Tongue (tissue), 2 donors: ENCODE results near the gene KIF3C.

- RAMPAGE, long total RNA = no peak
Observed at GRCh38 chr2:24258426-24259109, 83.7 kb downstream of the FAM228A start.

GRCh38 chr2:24403304-24403628 lies 42.9 kb upstream of the ITSN2 start:
- RAMPAGE, long total RNA = no peak

DNA sequence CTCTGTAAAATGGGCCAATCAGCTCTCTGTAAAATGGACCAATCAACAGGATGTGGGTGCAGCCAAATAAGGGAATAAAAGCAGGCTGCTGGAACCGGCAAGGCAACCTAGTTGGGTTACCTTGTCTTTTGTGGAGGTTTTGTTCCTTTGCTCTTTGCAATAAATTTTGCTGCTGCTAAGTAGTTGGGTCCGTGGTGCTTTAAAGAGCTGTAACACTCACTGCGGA lies 43.2 kb upstream of the ITSN2 start:
- RAMPAGE, long total RNA = no peak

DNA sequence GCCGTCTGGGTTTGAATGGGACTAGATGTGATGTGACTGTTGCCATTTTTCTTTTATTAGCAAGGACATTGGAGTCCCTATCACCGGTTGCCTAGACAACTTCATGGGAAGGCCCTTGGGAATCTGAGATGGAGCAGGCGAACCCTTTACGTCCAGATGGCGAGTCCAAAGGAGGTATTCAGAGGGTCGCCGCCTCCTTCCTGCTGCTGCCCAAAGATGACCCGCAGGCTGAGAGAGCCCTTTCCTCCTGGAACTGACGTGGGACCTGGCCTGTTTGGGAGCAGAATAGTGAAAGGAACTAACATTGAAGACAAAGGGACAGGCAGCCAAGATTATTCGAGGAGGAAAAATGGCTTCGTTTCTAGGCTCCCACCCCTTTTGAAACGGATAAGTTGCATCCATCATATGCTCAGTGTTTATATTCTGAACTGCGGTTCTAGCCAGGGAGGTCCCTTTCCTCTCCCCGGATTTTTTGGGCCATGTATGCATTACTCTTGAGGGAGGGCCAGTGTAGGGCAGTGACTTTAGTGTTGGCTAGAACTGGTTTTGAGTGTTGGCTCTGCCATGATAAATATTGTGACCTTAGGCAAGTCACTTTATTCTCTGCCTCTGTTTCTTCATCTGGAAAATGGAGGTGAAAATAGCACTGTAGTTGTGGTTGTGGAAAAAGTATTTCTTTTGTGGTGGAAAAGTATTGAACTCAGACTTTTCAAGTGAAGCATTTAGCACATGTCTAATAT lies 737 bp downstream of the CENPO start:
- RAMPAGE, long total RNA = no peak

DNA sequence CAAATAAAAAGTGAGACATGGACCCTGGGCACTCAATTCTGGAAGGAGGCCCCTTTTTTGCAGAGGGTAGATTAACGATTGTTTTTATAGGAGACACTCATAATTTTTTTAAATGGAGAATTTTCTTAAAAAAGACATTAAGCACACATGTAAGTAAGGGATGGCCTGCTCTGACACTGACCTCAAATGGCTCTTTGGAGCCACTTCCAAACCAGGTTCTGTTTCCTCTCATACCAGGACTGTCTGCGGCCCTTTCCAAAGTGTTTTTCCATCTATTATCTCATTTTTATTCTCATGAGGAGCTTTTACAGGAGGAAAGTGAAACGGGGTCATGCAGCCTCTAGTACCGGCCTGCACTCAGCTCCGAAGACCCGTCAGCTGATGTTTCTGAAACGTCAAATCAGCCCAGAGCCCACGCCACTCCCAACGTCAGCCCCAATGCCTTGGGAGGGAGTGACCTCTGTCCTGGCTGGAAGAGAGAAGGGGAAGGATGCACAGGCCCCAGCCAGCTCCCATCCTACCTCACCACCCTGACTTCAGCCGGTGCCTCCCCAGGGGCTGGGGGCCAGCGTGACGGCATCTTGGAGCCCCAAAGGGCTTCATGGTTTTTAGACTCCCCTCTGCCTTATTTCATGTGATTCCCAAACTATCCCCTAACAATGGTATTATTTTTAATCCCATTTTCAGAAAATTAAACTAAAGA lies 58.6 kb downstream of the ADCY3 start:
- RAMPAGE, long total RNA = no peak

DNA sequence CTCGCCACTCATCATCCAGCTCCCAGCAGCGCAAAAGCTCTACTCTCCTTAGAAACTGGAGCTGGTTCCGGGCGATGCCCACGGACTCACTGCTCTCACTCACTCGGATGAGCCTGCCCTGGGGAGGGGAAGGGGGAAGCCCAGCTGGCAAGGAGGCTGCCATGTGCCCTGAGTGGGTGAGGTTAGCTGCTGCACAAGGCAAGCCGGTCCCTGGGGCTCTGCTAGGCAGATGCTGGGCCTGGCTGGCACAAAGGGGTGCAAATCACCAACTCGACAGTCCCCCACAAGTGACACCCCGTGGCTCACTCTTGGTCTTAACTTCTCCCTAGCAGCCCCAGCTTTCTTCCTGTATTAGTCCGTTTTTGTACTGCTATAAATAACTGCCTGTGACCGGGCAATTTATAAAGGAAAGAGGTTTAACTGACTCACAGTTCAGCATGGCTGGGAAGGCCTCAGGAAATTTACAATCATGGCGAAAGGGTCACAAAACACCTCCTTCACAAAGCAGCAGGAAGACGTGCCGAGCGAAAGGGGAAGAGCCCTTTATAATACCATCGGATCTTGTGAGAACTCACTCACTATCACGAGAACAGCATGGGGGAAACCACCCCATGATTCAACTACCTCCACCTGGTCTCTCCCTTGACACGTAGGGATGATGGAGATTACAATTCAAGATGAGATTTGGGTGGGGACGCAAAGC lies 33.2 kb downstream of the ADCY3 start:
- RAMPAGE, long total RNA = no peak

- RAMPAGE, long total RNA = no peak
Observed at GRCh38 chr2:24915736-24916346, 4.2 kb downstream of the ADCY3 start.

GRCh38 chr2:24920412-24920843 lies 391 bp upstream of the ADCY3 start:
- RAMPAGE, long total RNA = no peak

DNA sequence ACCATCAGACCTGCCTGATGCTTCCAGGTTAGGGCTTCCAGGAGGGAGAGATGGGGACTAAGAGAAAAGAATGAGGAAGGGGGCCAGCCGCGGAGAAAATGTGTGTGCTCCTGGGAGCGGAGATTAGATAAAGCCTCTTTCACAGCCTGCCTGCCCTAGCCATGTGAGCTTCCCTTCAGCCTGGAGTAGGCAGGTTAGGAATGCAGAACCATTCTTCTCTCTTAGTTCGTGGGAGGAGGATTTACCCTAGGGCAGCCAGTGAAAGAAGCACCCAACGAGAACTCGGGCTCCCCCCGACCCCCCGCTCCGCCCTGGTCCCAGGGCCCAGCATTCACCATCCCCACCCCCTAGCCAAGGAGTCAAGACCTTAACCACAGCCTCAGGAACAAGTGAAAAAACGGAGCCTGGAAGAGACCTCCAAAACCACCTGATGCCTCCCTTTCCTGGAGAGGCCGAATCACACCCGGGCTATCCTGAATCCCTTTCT lies 36.0 kb downstream of the POMC start:
- RAMPAGE, long total RNA = no peak

DNA sequence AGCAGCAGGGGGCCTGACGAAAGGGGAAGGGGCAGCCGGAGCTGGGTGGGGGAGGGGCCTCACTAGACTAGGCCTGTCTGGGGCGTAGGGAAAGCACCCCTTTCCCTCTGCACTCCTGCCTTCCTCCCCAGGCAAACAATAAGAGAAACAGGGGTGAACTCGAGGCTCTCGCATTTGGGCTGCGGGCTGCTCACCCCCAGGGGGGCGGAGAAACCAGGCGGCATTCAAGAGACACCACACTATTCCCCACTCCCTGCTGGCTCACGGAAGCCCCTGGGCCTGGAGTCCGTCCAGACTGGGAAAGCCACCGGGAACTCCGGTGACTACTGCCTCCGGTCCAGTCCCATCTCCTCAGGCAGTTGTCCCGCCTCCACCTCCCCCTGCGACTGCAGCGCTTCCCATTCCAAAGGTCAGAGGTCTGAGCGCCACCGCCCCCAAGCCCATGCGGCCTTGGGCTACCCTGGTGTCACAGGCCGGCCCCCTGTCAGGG lies 82.8 kb upstream of the POMC start:
- RAMPAGE, long total RNA = no peak

DNA sequence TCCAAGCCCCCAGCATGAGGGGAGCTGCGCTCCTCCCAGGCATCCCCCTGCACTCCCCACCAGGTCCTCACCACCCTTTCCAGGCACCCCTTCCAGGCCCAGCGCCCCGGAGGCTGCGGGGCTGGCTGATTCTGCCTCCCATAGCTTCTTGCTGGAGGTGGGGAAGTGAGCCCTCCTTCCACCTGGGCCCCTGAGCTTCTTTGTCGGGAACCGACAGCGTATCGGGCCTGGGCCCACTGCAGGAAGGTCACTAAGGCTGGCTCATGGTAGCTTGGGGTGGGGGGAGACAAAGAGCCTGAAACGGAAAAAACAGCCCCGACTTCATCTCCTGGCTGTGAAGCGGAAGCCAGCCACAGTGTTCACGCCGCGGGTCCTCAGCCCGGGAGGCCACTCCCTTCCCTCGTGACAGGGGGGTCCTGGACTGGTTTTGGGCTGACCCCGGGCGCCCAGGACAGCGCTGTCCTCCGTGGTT lies 65.2 kb downstream of the DNMT3A start:
- RAMPAGE, long total RNA = no peak

GRCh38 chr2:25310933-25311871 lies 30.5 kb downstream of the DNMT3A start:
- RAMPAGE, long total RNA = no peak

DNA sequence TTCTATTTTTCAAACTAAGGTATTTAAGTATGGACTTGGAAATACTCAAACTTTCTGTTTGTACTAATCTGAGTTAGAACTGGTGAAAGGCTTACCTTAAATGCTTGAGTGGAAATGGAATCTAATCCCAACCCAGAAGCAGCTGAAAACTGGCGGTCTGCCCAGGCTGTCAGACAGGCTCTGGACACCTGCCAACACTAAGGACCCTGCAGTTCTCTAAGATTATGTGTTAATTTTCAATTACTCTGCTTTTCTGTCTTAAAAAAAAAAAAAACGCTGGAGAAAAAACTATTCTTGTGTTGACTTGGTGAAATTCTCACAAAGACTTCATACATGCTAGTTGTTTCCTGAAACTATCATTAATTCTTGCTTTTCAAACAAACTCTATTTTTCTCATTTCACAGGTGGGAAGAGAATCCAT lies 132.3 kb upstream of the DNMT3A start:
- RAMPAGE, long total RNA = no peak

DNA sequence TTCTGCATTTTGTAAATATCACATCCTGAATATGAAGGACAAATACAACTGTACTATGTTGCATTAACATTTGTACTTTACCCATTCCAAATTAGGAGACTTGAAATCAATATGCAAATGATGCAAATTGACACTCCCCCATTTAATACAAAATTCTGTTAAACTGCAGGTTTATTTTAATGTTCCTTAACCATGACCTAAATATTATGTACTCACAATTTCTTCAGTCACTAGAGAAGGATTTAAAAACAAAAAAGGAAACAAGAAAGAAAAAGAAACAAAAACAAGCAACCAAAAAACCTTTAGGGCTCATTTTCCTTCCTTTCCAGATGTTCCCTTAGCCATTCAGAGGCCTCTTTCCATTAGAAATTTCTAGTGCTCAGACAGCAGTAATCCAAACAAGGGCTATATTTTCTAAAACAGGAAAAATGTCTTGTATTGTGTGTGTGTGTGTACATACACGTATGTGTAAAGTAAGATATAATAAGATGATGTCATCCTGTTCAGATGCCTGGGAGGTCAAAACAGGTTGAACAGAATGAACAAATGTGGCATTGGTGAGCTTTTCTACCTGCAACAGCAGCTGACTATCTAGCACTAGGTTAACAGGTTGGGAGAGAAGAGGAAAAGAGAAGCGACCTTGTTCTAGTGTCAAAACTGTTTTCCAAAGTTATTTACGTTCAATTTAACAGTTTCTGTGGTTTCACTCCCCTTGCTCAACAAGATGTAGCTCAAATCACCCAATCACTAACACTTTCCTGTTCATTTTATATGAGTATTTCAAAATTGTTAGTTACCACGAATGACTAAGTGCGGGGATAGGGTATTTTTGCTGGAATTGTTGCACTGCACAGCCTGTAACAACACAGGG lies 67.2 kb upstream of the DTNB start:
- RAMPAGE, long total RNA = no peak

GRCh38 chr2:25742948-25743946 lies 69.9 kb upstream of the DTNB start:
- RAMPAGE, long total RNA = no peak

GRCh38 chr2:25749825-25750649 lies 76.7 kb upstream of the DTNB start:
- RAMPAGE, long total RNA = no peak

- RAMPAGE, long total RNA = no peak
Observed at GRCh38 chr2:25982323-25983110, at the start of gene KIF3C. TSS of gene KIF3C (minus strand) at chr2:25982497.

DNA sequence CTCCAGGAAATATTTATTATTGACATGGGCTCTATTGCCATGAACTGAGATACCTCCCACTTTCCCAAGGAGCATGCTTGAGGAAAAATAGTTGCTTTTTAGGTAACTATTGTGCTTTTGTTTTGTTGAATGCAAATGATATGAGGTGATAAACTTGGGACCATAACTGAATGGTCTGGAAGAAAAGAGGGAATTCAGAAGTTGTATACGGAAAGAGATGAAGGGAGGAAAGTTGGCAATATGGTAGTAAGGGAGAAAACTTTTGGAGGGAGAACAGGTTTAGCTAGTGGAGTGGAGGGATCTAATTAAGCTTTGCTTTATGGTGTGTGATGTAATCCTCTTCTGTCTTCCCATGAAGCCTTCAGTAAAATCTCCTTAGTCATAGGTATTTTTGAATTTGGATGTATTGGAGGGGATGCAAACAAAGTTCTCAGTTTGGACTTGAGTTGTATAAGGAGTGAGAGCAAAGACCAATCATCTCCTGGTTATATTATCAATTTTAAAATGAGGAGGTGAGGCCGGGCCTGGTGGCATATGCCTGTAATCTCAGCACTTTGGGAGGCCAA lies 20.2 kb upstream of the RAB10 start:
- RAMPAGE, long total RNA = no peak

GRCh38 chr2:26016361-26016823 lies 17.5 kb upstream of the RAB10 start:
- RAMPAGE, long total RNA = no peak

- RAMPAGE, long total RNA = no peak
Observed at GRCh38 chr2:26036024-26036258, 2.1 kb downstream of the RAB10 start.